ENCODE measurements around the genes RANBP17 and SMIM23.

- RRBS, result no CpG with 5 or more reads among the region's 3 CpGs
These were observed 15.2 kb upstream of the KCNMB1 start for GRCh38 chr5:170404397-170404820.

- RRBS, result no CpG with 5 or more reads among the region's 13 CpGs
These were observed 48.8 kb downstream of the KCNIP1 start for GRCh38 chr5:170552519-170553094.

- RRBS, result 1% methylated on average over 22 of the region's 64 CpGs
These were observed at the start of gene RANBP17 for GRCh38 chr5:170861624-170862173. Gene RANBP17, plus strand, starts transcription at chr5:170862018.

- RRBS, result no CpG with 5 or more reads among the region's 15 CpGs
These were observed 864 bp upstream of the NPM1 start for GRCh38 chr5:171386764-171387206.

DNA sequence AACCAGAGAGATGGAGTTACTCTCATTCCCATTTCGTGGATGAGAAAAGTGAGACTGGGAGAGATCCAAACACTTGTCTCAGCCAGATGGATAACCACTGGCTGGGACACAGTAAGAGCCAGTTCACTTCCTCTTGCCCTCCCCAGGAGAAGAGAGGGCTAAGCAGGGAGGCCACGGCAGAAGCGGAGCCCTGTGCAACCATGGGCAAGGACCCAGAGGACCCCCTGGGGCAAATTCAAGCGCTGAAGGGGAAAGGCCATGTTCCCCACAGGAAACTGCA lies 137.3 kb upstream of the SMIM23 start:
- RRBS, result no CpG with 5 or more reads among the region's 4 CpGs

DNA sequence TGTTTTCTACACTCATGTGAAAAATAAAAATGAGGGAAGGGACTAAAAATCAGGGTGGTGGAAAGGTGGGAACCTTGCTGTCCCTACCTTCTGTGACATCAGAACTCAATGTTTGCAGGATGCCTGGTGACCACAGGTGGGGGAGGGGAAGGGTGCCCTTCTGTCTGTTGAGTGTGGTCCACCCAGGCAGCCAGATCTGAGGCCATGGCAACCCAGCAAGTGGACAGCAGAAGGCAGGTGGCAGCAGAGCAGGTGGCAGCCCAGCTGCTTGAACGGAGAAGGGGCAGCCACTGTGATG lies at the start of gene SMIM23:
Gene SMIM23, plus strand, starts transcription at position 150 of the 298 bp plus-strand sequence.
- RRBS, result no CpG with 5 or more reads among the region's 1 CpG

DNA sequence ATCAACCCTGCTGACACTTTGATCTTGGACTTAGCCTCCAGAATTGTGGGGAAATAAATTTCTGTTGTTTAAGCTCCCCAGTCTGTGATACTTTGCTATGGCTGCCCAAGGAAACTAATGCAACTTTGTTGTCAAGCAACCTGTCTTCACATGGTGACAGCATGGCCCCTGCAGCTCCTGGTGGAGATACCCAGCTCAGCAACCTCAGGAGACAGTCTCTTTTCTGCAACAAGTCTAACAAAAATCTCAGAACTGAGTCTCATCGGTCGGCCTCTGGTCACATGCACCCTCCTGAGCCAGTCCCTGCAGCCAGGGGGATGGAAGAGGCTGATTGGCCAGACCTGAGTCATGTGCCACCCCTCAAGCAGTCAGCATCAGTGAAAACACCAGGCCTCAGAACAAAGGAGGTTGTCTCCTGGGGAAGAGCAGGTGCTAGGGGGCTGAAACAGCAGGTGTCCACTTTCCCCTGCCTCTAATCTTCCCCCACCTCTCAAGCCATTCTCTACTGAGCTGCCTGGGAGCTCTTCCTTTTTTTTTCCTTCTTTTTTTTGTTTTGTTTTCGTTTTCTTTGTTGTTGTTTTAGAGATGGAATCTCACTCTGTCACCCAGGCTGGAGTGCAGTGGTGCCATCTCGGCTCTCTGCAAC lies 54.4 kb downstream of the SMIM23 start:
- RRBS, result no CpG with 5 or more reads among the region's 4 CpGs

DNA sequence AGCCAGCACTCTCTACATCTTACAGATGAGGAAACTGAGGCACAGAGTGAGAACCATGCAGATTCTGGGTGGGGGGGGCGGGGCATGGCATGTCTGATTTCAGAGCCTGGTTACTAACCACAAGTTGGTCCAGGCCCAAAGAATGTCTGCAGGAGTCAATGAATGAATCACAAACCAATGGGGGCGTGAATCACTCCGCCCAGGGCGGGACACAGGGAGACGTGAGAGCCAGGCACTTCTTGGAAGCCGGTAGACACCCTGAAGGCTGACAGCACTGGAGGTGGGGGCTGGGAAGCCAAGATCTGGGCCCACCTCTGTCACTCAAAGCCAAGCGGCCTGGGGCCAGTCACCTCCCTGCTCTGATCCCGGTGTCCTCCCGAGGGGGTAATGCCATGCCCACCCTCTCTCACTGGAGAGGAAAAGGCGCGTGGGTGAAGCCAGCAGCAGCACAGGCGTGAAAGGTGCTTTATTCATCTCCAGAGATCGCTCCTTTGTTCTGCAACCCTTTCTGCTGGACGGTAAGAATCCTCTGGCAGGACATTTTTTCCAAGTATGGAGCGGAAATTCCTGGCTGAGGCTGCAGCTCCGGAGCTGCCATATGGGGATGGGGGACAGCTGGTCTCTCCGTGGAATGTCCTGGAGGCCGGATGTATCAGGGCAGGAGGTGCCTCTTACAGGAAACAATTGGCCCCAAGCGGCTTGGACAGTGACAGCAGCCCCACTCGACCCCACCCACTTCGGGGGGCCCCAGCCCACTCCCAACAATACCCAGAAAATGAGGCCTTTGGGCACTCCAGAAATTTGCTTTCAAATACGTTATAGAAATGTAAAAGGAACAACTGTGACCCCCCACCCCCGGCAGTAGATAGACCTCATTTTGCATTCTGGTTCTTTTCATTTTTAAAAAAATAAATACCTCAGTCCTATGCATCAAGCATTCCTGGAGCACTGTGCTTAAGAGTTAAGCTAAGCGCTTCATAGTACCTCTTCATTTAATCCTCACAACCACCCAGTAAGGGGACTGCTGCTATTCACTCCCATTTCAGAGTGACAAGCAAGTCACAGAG lies 84.8 kb downstream of the STK10 start:
- RRBS, result 9% methylated on average over 3 of the region's 24 CpGs

GRCh38 chr5:172151492-172152535 lies 36.2 kb downstream of the STK10 start:
- RRBS, result no CpG with 5 or more reads among the region's 24 CpGs

GRCh38 chr5:172164613-172165506 lies 23.2 kb downstream of the STK10 start:
- RRBS, result 75% methylated on average over 2 of the region's 17 CpGs

GRCh38 chr5:172188443-172188996 lies 496 bp upstream of the STK10 start:
- RRBS, result no CpG with 5 or more reads among the region's 56 CpGs

DNA sequence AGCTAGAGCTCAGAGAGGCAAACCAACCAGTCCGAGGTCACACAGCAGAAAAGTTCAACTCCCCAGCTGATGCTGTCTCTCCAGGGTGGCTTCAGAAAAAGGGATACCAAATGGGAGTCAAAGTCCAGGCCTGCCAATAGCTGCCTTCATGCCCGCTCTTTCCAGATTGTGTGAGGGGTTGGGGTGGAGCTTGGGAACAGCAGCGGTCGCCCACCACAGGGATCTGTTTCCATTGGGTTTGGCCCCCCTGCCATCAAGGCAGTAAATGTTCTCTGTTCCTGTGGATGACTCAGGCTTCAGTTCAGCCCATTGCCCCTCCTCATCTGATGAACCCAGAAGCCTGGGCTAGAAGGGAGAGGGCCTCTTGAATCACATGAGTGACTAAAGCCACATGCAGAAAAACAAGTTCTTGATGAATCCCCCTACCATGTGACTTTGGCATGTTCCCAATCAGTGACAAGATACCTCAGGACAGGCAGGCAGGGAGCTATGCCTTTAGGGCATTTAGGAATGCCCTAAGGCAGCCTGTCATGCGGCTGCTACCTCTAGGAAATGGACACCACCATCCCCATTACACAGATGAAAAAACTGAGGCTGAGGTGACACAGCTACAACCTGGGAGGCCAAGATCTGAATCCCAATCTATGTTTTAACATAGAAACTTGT lies 2.6 kb downstream of the SH3PXD2B start:
- RRBS, result no CpG with 5 or more reads among the region's 5 CpGs

DNA sequence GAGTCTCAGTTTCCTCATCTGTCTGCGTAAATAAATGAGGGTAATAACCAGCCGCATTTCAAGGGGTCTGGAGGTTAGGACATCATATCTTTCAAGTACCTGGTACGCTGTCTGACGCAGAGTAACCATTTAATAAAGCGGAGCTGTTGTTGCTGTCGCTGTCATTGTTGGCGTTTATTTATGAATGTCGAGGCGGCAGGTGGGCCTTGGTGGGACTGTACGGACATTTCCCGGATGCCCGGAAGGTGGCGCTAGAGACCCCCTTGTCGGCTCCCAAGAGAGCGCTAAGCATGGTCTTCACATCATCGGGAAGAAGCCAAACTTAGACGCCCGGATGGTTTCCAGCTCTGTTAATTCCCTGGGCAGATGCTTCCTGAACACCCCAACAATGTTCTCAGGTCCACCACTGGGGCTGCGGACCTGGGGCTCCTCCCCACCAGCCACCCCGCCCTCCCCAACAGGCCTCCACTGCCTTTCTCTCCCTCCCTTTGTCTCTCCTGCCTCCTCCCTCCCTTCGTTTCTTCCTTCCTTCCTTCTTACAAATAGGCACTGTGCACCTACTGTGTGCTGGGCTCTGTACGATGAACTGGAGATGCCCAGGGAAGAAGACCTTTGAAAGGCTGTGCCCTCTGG lies 54.2 kb downstream of the DUSP1 start:
- RRBS, result 3% methylated on average over 6 of the region's 22 CpGs

DNA sequence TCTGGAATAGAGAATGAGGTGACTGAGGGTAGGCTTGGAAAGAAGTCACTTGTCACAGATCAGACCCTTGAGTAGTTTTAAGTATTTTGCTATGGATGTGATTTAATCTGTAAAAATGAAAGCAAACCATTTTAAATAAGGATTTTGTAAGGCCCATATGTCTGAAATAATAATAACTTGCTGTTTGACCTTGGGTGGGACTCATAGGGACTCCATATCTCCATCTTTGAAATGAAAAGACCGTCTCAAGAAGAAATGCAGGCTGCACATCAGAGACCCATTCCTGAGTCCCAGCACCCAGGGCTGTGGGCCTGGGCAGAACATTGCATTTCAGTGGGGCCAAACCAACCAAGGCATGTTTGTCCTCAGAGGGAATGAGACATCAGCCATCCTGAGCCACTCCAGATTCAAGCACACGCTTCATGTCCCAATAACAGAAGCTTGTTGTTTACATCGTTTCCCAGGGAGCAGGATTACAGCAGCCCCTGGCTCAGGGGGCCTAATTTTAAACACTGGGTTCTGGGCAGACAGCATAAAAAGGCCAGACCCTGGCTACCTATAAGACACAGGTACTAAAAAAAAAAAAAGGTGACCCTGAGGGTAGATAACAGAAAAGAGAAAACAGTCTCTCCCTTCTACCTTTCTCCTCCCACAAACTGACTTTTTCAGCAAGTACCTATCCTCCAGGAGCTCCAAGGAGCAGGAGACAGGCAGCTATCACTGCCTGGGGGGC lies 24.3 kb downstream of the DUSP1 start:
- RRBS, result no CpG with 5 or more reads among the region's 3 CpGs

GRCh38 chr5:172764865-172765977 lies 5.8 kb downstream of the DUSP1 start:
- RRBS, result no CpG with 5 or more reads among the region's 25 CpGs

DNA sequence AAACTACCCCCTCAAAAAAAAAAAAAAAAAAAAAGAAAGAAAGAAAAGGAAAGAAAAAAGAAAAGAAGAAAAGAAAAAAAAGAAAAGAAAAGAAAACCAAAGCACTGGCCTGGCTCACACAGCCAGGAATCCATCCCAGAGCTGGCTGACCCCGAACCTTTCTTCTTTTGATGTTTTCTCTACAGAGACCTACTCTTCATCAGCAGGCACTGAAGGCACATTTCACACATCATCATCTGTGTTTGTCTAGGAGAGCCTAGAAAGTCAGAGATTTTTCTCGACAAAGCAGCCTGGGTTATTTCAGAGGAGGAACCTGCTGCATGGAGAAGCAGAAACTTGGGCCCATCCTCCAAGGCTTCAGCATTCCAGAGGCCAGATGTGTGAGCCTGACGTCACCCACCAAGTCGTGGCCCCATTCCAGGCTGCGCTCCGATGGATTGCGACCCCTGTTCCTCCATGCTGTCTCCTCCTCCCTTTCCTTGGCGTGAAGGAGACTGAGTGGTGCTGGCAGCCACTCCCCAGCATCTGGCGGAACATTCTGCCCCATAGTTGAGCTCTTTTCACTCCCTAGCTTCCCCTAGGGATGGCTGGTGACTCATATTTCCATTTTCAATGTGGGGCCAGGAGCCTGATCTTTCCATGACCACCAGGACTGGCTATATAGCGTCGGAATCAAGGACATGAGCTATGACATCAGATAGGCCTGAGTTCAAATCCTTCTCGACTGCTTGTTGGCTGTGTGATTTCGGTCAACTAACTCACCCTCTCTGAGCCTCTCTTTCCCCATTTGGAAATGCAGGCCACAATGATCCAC lies 24.3 kb upstream of the DUSP1 start:
- RRBS, result no CpG with 5 or more reads among the region's 13 CpGs

DNA sequence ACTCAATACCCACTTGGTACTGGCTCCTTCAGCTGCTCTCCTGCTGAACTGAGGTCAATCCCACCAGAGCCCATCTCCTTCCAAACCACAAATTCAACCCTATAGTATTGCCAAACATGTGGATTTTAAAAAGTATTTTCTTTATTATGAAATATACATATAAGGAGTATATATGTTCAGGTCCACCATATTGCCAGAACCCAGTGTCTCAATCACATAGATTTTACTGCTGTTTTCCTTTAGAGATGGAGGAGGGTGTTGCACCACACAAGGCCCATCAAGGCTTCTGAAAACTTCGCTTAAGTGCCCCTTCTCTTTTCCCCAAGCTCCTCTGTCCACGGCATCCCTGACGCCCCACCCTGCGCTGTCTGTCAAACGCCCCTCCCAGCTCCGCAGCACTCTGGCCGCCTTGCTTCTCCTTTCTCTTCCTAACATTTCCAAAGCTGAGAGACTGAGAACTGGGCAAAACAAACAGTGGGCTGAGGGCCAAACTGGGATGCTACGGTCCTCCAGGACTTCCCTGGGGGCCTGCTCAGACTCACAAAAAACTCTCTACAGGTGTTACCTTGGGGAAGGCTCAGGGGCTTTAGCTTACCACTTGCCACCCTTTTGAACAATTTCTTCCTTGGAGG lies 28.4 kb upstream of the ERGIC1 start:
- RRBS, result no CpG with 5 or more reads among the region's 8 CpGs

- RRBS, result no CpG with 5 or more reads among the region's 7 CpGs
These were observed 10.3 kb downstream of the ERGIC1 start for GRCh38 chr5:172844423-172844686.

- RRBS, result no CpG with 5 or more reads among the region's 11 CpGs
These were observed 37.6 kb downstream of the ERGIC1 start for GRCh38 chr5:172871392-172872376.

DNA sequence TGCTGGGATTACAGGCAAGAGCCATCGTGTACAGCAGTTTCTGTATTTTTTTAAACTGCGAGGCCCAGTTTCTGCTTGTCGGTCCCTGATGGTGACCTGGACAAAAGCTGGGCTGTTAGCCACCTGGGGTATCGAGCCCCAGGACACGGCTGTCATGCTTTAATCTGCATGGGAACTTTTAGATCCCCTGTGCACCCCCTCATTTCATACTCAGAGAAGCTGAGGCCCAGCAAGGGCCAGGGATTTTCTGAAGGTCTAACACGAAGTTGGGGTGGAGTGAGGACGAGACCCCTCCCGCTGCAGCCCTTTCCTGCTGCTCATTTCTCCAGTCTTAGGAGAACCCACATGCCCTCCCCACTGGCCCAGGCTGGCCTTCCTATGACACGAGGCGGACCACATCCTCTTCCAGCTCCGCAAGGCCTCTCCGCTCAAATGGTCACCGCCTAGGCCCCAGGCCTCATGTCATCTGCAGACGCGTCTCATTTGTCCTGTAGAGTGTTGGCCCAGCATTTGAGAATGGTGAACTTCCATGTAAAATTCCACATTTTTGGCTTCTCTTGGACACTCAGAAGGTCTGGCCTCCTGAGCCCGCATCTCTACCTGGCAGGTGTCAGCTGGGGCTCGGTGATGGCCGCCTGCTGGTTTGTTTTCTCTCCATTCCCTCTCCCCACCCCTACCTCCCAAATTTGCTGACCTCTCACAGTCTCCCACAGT lies 51.5 kb downstream of the ERGIC1 start:
- RRBS, result no CpG with 5 or more reads among the region's 18 CpGs

Data from epithelial cell of esophagus (primary cell).